ENCODE measurements around a stretch of chr13.

DNA sequence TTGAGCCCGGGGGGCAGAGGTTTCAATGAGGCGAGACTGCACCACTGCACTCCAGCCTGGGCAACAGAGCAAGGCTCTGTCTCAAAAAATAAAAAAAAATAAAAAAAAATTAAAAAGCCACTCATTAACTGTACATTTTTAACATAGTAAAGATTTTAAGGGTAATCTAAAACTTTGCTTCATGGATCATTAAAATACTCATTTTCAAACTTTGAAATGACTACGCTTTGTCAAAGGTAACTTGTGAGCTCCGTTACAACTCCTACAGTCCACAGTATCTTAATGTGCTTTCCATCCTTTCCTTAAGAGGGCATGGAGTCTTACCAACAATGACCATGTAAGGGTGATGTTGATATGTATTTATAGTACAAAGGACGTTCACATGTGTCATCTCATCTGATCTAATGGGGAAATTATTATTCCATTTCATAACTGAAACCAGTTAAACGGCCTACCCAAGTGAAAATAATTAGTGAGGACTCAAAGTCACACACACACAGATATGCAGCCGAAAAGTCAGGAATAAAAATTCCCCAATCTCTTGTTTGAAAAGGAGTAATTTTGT, 9.7 kb downstream of the USP12 start:
- RAMPAGE, long total RNA = no peak
- RRBS, 2 experiments = no CpG with 5 or more reads among the region's 7 CpGs
CAGE:
- cytosol, long polyA minus RNA = no peak
- cytosol, long polyA plus RNA = no peak
- long polyA plus RNA = no peak
- nucleolus, long total RNA = no peak
- nucleus, long polyA plus RNA = no peak
- nucleus, long total RNA = no peak

DNA sequence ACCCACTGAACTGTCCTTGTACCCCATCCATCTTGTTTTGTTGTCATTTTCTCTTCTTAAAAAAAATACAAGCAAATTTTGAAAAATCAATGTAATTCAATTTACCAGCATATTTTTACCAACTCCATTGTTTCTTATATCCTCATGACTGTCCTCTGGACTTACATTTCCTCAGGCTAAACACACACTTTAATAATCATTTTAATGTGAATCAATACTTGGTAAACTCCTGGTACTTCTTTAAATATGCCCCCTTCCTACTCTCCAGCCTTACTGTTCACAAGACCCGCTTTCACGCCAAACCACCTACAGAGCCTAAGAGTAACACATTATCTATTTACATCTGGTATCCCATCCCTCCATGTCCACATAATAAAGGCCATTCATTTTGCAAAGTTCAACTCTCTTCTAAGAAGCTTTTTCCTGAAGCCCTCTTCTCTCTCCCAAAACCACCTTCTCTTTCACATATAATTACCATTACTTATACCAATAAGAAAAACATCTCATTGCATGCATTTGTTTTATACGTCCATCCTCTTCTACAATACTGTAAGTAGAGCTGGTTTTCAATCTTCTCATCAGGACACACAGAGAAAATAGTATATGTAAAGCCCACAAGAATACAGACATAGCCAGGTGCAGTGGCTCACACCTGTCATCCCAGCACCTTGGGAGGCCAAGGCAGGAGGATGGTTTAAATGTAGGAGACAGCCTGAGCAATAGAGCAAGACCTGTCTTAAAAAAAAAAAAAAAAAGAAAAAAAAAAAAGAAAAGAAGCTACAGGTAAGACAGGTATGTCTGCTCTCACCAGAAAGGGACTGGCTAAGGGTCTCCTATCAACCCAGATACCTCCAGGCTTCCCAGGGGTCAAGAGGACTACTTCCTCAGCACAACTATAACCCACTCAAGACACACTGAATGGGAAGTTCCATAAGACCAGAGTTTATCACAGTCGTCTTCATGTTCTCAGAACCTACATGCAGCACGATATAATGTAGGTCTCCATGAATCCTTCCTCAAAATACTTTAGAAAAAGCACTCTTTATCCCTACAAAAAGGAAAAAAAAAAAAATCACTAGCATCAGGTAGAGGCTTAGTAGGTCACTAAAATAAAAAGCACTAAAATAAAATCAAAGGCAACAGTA, 8.2 kb downstream of the USP12 start:
- RAMPAGE, long total RNA = no peak
- RRBS, 2 experiments = no CpG with 5 or more reads among the region's 5 CpGs
CAGE:
- cytosol, long polyA minus RNA = no peak
- cytosol, long polyA plus RNA = no peak
- long polyA plus RNA = no peak
- nucleolus, long total RNA = start-site peak on the minus strand centred at position 848 of the sequence, 229 bp wide, 10 reads
- nucleus, long polyA plus RNA = no peak
- nucleus, long total RNA = no peak

DNA sequence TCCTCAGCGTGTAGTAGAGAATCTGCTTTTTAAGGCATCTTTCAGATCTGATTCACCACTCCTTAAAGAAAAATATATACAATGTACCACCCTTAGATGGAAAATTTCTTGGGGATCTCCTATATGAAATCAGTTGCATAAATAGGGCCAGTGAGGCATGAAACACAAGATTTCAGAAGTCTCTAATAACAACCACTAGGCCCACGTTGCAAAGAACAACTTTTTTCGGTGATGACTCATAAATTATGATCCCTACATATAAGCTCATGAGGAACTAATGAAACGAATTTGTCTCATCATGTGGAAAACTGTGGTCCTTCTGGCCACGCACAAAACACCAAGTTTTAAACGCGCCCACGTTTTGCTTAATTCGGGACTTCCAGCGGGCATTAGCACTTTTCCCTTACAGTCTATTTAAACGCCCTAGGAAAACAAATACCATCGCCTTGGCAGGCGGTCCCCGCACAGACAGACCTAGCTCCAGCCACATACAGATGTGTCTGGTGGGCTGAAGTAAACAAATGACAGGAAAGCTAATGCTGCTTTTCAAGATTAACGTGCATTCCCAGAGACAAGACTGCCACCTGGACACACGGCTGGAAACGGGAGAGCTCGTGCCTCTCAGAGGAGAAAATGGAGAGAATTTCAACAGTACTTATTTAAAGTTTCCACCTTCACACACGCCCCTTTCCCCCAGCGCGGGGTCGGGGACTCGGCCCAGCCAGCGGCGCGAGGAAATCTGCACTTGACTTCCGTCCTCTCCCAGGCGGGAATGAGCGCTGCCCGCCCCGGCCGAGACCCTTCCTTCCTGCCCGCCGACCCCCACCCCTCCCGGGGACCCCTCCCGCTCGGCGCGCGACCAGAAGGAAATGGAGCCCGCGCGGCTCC, 1.1 kb downstream of the USP12 start:
- RAMPAGE, long total RNA = no peak
- RRBS, 2 experiments = 3% methylated on average over 10 to 13 of the region's 43 CpGs
CAGE:
- cytosol, long polyA minus RNA = no peak
- cytosol, long polyA plus RNA = no peak
- long polyA plus RNA = no peak
- nucleolus, long total RNA = no peak
- nucleus, long polyA plus RNA = no peak
- nucleus, long total RNA = no peak

DNA sequence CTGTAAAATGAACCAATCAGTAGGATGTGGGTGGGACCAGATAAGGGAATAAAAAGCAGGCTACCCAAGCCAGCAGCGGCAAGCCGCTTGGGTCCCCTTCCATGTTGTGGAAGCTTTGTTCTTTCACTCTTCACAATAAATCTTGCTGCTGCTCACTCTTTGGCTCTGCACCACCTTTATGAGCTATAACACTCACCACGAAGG, 38.8 kb upstream of the RPL21 start:
- RAMPAGE, long total RNA = no peak
- RRBS, 2 experiments = no CpG with 5 or more reads among the region's 3 CpGs
CAGE:
- cytosol, long polyA minus RNA = no peak
- cytosol, long polyA plus RNA = no peak
- long polyA plus RNA = no peak
- nucleolus, long total RNA = no peak
- nucleus, long polyA plus RNA = no peak
- nucleus, long total RNA = no peak

GRCh38 chr13:27252405-27252932, 1.1 kb downstream of the RPL21 start:
- RAMPAGE, long total RNA = no peak
- RRBS, 2 experiments = no CpG with 5 or more reads among the region's 2 CpGs
CAGE:
- cytosol, long polyA minus RNA = no peak
- cytosol, long polyA plus RNA = no peak
- long polyA plus RNA = no peak
- nucleolus, long total RNA = no peak
- nucleus, long polyA plus RNA = no peak
- nucleus, long total RNA = no peak

DNA sequence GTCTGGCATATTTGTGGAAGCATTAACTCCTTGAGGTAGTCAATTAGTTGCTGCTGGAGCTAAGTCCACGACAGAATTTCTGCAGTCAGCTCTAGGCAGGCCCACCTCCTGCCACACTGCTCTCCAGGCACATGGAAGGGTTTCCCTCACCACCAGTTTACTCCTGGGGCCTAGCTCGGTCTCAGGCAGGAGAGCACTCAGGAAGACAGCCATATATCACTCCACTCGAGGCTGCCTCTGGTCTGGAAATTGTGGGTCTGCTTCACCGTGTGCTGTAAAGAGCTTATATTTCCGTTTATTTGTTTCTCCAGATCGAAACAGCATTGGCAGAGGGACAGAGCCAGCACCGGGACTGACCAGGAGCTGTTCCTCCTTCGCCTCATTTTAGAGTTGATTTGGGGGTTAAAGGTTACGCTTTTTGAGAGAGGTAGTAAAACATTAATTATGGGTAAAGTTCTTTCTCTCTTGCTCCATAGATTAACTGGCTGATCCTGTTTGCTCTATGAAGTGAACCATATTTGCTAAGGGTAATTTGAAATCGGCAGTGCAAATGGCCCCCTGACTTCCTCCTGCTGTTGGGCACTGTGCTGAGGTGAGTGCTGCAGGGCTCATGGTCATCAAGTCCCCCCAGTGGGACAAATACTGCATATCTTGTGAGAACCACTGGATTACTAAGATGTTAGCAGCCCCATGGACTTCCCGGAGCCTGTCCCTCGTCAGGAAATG, 20.5 kb upstream of the GTF3A start:
- RAMPAGE, long total RNA = no peak
- RRBS, 2 experiments = no CpG with 5 or more reads among the region's 12 CpGs
CAGE:
- cytosol, long polyA minus RNA = no peak
- cytosol, long polyA plus RNA = no peak
- long polyA plus RNA = no peak
- nucleolus, long total RNA = no peak
- nucleus, long polyA plus RNA = no peak
- nucleus, long total RNA = no peak

GRCh38 chr13:27448338-27448658, 2.1 kb downstream of the MTIF3 start:
- RAMPAGE, long total RNA = no peak
- RRBS, 2 experiments = no CpG with 5 or more reads among the region's 3 CpGs
CAGE:
- cytosol, long polyA minus RNA = no peak
- cytosol, long polyA plus RNA = no peak
- long polyA plus RNA = no peak
- nucleolus, long total RNA = no peak
- nucleus, long polyA plus RNA = no peak
- nucleus, long total RNA = no peak

DNA sequence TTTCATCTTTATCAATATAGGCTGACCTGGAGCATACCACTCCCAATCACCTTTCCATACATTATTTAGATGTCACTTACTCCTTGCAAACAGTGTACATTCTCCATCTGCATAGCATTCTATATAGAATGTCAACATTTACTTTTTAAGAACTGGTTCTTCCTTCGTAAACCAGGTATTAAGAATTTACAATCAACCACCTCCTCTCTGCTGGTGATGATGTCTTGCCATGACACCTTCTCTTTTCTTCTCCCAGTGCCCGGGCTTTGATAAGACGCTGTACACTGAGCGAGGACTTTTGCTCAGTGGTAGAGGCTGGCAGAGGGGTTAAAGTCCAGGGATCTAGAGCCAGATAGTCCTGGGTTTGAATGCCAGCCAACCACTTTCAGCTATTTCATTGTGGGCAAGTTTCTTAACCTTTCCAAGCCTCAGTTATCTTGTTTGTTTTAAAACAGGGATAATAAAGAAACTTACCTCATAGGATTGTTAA, 71.1 kb downstream of the LNX2 start:
- RAMPAGE, long total RNA = no peak
- RRBS, 2 experiments = no CpG with 5 or more reads among the region's 4 CpGs
CAGE:
- cytosol, long polyA minus RNA = no peak
- cytosol, long polyA plus RNA = no peak
- long polyA plus RNA = no peak
- nucleolus, long total RNA = no peak
- nucleus, long polyA plus RNA = no peak
- nucleus, long total RNA = no peak

DNA sequence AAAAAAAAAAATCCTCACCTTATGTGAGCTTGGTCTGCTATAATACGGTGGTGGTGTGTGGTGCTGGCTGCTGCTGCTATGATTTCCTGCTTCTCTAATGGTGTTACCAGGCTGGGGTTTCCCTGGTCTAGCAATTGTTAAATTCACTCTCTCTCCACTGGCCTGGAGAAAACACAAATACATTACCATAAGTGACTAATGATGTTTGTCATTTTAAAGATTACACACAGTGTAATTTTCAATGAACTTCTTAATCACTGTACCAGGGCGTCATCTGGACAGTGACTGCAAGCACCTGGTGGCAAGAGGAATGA, 60.5 kb downstream of the LNX2 start:
- RAMPAGE, long total RNA = no peak
- RRBS, 2 experiments = no CpG with 5 or more reads among the region's 2 CpGs
CAGE:
- cytosol, long polyA minus RNA = no peak
- cytosol, long polyA plus RNA = no peak
- long polyA plus RNA = no peak
- nucleolus, long total RNA = no peak
- nucleus, long polyA plus RNA = no peak
- nucleus, long total RNA = no peak

DNA sequence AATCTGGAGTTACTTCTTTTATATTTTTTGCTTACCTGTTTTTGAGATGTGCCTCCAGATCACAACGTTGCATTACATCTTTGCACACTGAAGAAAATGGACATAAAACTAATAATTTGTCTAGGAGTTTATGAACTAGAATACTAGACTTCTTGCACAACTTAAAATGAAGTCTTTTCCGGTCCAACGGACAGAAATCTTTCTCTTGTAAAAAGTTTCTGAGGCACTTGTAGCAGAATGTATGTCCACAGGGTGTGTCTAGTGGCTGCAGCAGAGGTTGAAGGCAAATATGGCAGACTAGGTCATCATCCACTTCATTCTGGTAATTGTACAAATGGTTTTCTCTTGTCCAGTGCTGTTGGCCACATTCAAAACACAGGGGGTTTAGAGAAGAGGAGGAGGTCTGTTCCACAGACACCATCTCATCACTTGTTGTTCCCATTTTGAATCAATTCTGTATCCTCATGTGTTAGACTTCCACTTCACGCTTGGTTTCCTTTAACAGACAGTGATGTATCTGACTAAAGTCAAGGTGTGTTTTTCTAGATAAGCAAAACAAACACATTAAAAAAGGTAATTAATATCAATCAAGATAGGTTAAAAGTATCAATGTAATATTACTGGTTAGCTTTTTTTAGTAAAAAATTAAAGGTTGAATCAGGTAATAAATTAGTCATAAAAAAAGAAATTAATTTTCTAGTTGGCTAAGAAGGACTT, 38.9 kb downstream of the LNX2 start:
- RAMPAGE, long total RNA = no peak
- RRBS, 2 experiments = no CpG with 5 or more reads among the region's 4 CpGs
CAGE:
- cytosol, long polyA minus RNA = no peak
- cytosol, long polyA plus RNA = no peak
- long polyA plus RNA = no peak
- nucleolus, long total RNA = no peak
- nucleus, long polyA plus RNA = no peak
- nucleus, long total RNA = no peak

DNA sequence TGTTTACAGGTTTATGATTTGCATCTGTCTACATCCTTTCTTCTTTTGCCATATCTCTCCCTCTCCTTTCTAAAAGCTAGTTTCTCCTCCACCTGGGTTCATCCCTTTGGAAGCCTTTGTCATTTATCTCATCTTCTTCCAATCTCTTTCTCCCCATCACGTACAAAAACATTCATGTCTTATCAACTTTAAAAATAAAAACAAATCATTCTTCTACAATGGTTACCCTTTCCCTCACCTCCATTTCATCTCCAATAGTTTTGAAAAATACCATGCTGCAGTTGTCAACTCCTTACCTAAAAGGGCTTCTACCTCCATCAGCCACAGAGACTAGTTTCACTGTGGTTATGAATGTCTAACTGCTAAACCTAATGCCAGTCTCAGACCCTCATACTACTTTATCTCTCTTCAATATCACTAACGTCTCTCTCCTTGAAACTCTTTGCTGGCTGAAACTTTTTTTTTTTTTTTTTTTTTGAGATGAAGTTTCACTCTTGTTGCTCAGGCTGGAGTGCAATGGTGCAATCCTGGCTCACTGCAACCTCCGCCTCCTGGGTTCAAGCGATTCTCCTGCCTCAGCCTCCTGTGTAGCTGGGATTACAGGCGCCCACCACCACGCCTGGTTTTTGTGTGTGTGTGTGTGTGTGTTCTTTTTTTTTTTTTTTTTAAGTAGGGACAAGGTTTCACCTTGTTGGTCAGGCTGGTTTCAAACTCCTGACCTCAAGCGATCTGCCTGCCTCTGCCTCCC, 27.0 kb downstream of the LNX2 start:
- RAMPAGE, long total RNA = no peak
- RRBS, 2 experiments = no CpG with 5 or more reads among the region's 7 CpGs
CAGE:
- cytosol, long polyA minus RNA = no peak
- cytosol, long polyA plus RNA = no peak
- long polyA plus RNA = no peak
- nucleolus, long total RNA = no peak
- nucleus, long polyA plus RNA = no peak
- nucleus, long total RNA = no peak

GRCh38 chr13:27625107-27625425, 3.4 kb downstream of the POLR1D start:
- RAMPAGE, long total RNA = no peak
- RRBS, 2 experiments = no CpG with 5 or more reads among the region's 1 CpG
CAGE:
- cytosol, long polyA minus RNA = no peak
- cytosol, long polyA plus RNA = no peak
- long polyA plus RNA = no peak
- nucleolus, long total RNA = no peak
- nucleus, long polyA plus RNA = no peak
- nucleus, long total RNA = no peak

- RAMPAGE, long total RNA = no peak
- RRBS, 2 experiments = no CpG with 5 or more reads among the region's 10 CpGs
CAGE:
- cytosol, long polyA minus RNA = no peak
- cytosol, long polyA plus RNA = no peak
- long polyA plus RNA = no peak
- nucleolus, long total RNA = no peak
- nucleus, long polyA plus RNA = no peak
- nucleus, long total RNA = no peak
These were observed 1.4 kb upstream of the PAN3 start for GRCh38 chr13:28136714-28137486.

DNA sequence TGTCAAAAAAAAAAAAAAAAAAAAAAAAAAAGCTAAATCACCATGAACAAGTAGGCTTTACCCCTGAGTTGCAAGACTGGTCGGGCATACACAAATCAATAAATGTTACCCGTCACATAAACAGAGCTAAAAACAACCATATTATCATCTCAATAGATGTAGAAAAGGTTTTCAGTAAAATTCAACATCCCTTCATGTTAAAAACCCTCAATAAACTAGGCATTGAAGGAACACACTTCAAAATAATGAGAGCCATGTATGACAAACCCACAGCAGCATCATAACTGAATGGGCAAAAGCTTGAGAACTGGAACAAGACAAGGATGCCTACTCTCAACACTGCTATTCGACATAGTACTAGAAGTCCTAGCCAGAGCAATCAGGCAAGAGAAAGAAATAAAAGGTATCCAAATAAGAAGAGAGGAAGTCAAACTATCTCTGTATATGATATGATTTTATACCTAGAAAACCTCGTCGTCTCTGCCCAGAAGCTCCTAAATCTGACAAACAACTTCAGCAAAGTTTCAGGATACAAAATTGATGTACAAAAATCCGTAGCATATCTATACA, 18.7 kb downstream of the PAN3 start:
- RAMPAGE, long total RNA = no peak
- RRBS, 2 experiments = no CpG with 5 or more reads among the region's 6 CpGs
CAGE:
- cytosol, long polyA minus RNA = no peak
- cytosol, long polyA plus RNA = no peak
- long polyA plus RNA = no peak
- nucleolus, long total RNA = no peak
- nucleus, long polyA plus RNA = no peak
- nucleus, long total RNA = no peak

DNA sequence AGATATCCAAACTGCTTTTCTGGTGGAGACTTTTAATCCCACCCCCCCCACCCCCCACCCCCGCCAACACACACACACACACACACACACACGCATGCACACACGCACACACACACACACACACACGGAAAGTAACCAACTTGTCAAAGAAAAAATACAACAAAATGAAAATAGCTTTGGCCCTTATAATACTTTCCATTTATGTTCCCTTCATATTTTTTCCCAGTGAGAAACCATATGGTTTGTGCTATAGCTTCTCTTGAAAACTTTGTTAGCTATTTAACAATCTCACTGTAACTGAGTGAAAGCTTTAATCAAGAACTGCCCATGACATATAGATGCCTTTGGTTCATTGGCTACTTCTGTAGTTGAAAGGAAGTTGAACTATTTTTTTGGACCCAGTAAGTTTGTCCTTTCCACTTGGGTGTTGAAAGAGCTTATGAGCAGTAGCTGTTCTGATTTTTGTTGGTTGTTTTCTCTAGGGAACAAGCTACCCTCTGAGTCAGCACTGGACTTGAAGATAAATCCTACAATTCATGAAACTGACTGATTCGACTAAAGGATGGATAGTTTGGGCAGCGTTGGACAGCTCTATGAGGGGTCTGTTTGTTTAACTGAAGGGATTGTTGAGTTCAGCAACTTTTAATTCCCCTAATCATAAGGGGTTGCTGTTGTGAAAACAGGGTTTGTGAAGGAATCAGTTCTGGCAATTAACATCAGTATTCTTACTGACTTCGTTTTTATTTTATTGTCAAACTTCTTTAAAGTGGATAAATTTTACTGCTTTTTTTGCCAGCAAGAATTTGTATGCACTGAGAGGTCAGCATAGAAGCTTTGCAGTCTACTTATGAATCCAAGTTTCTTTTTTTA, 101.0 kb downstream of the PAN3 start:
- RAMPAGE, long total RNA = no peak
- RRBS, 2 experiments = no CpG with 5 or more reads among the region's 7 CpGs
CAGE:
- cytosol, long polyA minus RNA = no peak
- cytosol, long polyA plus RNA = no peak
- long polyA plus RNA = no peak
- nucleolus, long total RNA = no peak
- nucleus, long polyA plus RNA = no peak
- nucleus, long total RNA = no peak

DNA sequence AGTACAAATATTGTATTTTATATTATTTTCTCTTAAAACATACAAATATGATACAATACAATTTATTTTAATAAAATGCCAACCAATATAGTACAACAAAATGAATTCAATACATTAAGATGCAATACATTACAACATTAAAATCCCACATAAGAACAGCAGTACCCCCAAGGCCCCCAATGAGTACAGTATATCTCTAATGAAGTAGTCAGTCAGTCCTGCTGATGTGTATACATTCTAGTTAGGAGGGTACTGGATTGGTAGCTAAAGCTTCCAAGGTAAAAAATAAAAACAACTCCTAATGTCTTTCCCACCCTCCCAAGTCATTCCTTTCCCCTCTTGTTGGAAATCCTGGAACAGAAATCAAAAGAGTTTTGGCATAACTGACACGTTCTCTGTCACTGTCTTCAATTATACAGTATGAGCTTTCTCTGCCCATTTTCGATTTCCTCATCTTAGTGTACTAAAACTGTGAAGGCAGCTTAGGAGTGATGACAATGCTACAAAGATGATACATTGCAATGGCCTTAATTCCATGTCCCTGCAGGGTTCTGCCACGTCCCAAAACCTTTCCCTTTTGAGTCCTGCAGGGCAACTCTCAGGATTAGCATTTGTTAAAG, 109.1 kb downstream of the FLT1 start:
- RAMPAGE, long total RNA = no peak
- RRBS, 2 experiments = no CpG with 5 or more reads among the region's 3 CpGs
CAGE:
- cytosol, long polyA minus RNA = no peak
- cytosol, long polyA plus RNA = no peak
- long polyA plus RNA = no peak
- nucleolus, long total RNA = no peak
- nucleus, long polyA plus RNA = no peak
- nucleus, long total RNA = no peak

DNA sequence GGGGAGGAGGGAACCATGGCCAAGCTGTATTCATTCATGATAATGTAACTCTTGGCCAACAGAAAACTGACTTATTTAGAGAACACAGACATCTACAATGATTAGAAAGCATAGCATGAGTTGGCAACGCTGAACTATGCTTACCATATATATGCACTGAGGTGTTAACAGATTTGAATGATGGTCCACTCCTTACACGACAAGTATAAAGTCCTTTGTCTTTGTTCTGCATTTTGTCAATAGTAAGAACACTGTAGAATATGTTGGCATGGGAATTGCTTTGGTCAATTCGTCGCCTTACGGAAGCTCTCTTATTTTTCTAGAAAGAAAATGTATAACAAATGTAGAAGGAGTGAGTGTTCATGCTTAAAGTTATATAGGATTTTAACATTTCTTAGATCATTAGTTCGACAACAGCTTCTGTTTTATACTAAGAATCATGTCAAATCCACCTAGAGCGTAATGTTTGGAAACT, 63.9 kb downstream of the FLT1 start:
- RAMPAGE, long total RNA = no peak
- RRBS, 2 experiments = no CpG with 5 or more reads among the region's 7 CpGs
CAGE:
- cytosol, long polyA minus RNA = no peak
- cytosol, long polyA plus RNA = no peak
- long polyA plus RNA = no peak
- nucleolus, long total RNA = no peak
- nucleus, long polyA plus RNA = no peak
- nucleus, long total RNA = no peak

DNA sequence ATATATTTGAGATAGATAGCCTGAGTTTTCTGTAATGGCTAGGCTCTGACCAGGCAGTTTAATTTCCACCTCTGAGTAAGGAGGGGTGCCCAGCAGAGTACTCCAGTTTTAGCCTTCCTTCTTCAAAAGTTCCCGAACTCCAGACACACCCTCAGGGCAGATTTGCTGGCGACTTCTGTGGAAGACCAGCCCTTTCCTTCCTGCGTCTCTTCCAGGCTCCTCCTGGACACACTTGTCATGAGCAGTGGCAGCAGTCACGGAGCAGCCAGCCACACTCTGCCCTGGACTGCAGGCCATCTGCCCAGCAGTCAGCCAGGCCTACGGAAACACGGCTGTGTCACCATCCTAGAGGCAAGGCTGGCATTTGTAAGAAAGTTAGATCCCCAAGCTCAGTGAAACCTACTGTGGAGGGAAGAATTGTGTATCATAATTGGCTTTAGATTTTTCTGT, 6.6 kb upstream of the FLT1 start:
- RAMPAGE, long total RNA = no peak
- RRBS, 2 experiments = no CpG with 5 or more reads among the region's 6 CpGs
CAGE:
- cytosol, long polyA minus RNA = no peak
- cytosol, long polyA plus RNA = no peak
- long polyA plus RNA = no peak
- nucleolus, long total RNA = no peak
- nucleus, long polyA plus RNA = no peak
- nucleus, long total RNA = no peak

GRCh38 chr13:28527573-28528185, 32.8 kb upstream of the FLT1 start:
- RAMPAGE, long total RNA = no peak
- RRBS, 2 experiments = no CpG with 5 or more reads among the region's 13 CpGs
CAGE:
- cytosol, long polyA minus RNA = no peak
- cytosol, long polyA plus RNA = no peak
- long polyA plus RNA = no peak
- nucleolus, long total RNA = no peak
- nucleus, long polyA plus RNA = no peak
- nucleus, long total RNA = no peak

DNA sequence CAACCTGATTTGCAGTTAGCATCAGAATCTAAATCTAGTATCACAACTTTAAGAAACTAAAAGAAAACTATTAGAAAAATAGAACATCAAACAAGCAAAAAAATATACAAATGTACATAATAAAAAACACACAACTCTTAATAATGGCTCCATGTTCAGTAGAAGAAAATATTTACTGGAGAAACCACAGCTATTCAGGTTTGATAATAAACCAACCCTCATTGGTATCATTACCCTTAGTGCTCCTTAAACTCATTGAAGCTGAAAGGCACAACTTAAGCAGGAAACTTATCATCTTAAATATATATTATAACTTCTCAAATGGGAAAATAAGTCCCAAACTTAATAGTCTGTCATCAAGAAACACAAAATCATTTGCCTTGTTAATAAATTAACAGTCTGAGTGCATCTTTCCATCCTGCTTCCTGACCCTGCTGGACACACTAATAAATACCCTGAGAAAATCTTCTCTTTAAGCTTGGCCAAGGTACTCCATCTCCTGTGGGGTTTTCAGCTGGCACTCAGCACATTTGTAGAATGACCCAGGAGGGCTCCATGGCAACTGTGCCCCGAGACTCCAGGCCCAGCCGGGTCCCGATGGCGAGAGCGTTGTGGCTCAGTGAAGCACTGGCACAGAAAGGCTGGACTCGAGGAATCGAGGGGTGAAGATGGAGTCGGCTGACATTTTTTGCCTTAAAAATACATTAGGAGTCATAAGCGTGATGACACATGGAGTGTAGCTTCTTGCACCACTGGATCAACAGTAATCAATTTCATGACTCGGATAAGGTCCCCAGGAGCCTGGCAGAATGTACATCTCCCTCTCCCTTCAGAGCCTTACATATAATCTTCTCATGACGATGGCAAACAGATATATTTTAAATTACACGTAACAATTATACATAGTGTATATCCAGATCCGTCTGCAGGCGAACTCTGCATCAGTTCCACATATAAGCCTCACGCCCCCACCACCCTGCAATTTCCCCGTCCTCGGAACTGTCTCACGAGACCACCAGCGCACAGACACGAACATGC, 85.5 kb downstream of the SLC7A1 start:
- RAMPAGE, long total RNA = no peak
- RRBS, 2 experiments = no CpG with 5 or more reads among the region's 20 CpGs
CAGE:
- cytosol, long polyA minus RNA = no peak
- cytosol, long polyA plus RNA = no peak
- long polyA plus RNA = no peak
- nucleolus, long total RNA = no peak
- nucleus, long polyA plus RNA = no peak
- nucleus, long total RNA = no peak